LNCaP clone FGC (cell line): Measurements from ENCODE around the genes RNF144B and SOX4.

- RRBS, 2 experiments = no CpG with 5 or more reads among the region's 29 CpGs
Measured at GRCh38 chr6:18368165-18368854, 18.8 kb upstream of the RNF144B start.

GRCh38 chr6:18387057-18387850 is at the start of gene RNF144B:
Gene RNF144B, plus strand, starts transcription at chr6:18387350.
- RRBS, 2 experiments = under 1 to 3% methylated on average over 11 of the region's 41 CpGs

DNA sequence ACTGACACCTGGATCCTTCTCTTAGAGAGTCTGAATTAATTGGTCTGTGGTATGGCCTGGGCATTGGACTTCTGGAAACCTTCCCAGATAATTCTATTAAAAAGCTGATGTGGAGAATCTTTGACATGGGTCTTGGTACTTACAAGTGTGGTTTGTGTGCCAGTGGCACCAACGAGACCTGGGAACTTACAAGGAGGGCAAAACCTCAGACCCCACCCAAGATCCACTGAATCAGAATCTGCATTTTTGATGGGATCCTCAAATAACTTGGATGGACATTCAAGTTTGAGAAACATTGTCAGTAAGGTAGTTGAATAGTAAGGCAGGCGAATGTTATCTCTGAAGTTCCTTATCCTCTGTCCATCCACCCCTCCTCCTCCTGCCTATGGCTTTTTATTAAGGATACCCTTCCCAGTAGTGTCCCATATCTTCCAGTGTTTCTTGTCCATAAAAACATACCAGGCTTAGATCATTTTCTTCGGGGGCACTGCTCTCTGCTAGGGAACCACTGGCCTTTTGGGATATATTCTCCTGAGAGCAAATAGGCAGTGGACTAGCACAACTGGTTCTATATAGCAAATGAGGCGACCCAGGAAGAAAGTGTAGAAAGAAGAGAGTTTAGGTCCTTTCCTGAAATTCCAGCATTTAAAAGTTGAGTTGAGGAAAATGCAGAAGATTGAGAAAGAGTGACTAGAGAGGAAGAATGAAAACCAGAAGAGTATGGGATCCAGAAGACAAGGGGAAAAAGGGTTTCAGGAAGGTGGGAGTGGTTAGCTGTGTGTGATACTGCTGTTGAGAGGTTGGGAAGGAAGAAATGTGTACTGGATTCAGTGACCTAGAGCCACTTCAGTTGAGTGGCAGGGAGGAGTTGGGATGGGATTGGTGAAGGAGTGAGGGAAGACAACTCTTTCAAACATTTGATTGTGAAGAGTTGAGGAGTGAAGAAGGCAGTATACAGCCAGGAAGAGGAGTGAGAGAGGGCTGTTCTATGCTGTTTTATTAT is 32.0 kb downstream of the RNF144B start:
- RRBS, 2 experiments = no CpG with 5 or more reads among the region's 4 CpGs

- RRBS, 2 experiments = no CpG with 5 or more reads among the region's 5 CpGs
Measured at GRCh38 chr6:19824372-19824809, 12.8 kb upstream of the ID4 start.

GRCh38 chr6:19841237-19841994 is 4.2 kb downstream of the ID4 start:
- RRBS, 2 experiments = no CpG with 5 or more reads among the region's 2 CpGs

DNA sequence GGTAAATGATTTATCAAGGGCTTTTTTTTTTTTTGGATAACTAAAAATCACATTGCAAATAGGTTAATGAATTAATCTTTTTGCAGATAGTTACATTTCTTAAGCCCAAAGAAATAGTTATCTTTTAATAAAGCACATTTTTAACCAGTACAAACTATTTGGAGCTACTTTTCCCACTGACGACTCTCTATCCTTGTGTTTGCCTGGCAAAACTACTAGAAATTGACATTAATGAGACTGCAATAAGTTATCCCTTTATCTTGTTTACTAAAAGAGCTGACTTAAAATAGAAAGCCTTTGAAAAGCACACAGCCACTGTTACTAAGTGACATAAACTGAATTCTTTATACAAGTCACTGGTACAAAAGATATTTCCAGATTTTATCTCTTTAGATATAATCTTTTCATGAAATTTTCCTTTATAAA is 9.7 kb downstream of the MBOAT1 start:
- RRBS, 2 experiments = no CpG with 5 or more reads among the region's 1 CpG

DNA sequence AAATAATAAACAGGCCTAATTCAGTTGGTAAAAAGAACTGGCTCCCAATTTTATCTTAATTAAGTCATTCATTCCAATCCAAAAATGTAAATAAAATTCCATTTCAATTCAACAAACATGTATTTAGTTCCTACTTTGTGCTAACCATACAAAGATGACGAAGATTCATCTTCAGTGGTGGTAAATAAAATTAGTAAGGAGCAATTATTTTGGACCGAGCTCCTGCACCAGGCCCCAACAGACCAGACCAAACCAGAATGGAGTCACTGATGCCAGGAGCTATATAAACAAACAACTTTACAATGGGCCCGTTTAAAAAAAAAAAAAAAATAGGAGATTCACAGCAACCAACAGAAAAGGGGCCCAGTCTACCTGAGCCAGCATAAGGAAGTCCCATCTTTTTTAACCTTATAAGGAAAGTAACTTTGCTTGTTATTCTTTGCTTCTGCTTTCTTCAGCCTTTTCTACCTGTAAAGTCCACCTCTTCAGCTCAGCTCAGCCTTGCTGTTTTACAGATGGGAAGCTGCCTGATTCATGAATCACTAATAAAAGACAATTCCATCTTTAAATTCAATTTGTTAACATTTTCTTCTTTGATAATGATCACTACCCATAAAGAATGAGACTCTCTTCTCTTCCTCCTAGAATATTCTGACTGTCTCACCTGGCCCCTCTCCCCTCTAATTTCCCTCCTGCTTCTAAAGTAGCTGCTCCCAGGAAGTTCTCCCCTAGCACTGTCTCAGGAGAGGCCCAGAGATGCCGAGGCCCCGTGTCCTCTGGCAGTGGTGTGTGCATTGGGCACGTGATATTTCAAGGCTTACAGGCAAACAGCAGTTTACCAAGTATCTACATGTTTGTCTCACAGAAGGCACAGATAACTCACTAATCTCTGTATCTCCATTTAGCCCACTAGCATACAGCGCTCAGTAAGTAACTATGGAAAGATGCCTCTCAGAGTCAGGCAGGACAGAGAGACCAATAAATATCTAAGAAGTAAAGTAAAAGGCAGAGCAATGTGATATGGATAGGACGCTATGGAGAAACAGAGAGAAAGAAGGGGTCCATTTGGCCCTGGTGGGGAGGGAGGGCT is 8.4 kb downstream of the MBOAT1 start:
- RRBS, 2 experiments = no CpG with 5 or more reads among the region's 8 CpGs

DNA sequence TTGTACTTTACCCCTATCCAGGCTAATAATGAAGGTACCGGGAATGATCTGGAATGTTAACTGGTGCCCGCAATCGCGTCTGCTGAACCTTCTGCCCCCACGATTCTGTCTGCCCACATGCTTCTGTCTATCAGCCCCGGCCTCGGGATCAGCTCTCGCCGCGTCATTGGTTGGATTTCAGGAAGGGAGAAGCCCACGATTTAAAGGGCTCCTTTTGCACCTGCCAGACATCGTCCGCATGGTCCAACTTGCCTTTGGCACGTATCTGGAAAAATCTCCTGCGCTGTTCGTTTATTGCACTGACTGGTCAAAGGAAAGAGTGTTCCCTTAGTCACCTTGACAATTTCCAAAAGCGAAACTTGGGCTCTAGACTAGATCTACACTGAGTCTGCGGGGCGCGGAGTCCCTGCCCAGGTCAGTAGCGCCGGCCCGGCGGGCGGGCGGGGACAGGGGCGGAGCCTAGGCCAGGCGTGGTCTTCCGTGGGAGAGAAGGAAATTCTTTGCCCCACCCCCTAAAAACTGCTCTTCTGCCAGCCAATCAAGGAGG is 510 bp upstream of the E2F3 start:
- RRBS, 2 experiments = under 1 to 3% methylated on average over 3 of the region's 29 CpGs

DNA sequence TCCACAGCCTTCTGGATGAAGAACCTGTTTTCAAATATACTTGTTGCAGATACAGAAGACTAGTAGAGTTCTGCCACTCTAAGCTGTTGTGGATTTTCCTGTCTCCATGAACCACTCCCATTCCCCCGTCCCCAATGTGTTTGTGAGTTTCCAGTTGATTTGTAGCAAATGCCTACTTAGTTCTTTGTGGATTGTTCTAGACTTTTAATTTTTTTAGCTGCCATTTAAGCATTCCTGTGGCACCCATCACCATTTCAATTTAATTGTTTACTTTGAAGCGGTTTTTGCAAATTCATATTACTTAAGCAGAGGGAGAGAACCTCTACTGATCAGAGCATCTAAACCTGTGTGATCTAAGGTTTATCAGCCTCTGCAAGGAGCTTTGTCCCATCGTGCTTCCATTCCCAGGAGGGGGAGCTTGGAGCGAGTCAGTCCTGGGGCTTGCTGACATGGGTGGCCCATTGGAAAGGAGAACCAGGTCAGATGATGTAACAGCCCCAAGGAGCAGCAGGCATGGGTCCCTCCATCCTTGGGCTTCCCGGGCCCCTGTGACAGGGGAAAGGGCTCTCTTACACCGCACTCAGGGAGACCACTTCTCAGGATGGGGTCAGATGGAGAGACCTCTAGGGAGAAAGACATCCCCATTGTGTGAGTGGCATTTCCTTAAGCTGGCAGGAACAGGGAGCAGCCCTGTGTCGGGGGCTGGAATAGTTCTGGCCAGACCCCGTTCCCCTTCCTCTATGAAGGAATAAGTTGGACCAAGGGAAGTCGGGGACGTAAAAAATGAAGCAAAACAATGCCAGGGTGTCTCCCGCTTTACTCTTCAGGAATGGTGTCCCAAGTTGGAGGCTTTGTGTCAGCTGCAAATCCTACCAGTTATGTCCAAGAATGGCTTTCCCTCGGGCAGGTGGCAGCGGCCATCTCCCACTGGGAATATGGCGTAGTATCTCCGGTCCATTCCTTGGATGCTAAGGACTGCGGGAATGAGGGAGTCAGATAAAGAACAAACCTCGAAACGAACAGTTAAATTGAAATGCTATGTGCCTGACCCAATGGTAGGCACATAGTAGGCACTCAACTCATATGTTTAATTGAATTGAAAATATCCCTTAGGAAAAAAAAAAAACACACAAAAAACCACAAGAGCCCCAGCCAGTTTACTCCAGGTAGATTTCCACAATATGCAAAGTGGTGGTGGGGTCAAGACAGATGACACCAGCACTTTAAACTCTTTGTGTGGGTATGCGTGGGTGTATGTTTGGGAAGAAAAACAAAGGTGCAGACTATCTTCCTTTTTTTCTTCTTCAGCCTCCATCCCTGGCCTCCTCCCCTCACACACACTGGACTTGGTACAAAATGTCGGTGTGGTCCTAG is 42.7 kb upstream of the CDKAL1 start:
- RRBS, 2 experiments = no CpG with 5 or more reads among the region's 20 CpGs

- RRBS, 2 experiments = no CpG with 5 or more reads among the region's 3 CpGs
Measured at GRCh38 chr6:21005678-21006038, 471.4 kb downstream of the CDKAL1 start.

DNA sequence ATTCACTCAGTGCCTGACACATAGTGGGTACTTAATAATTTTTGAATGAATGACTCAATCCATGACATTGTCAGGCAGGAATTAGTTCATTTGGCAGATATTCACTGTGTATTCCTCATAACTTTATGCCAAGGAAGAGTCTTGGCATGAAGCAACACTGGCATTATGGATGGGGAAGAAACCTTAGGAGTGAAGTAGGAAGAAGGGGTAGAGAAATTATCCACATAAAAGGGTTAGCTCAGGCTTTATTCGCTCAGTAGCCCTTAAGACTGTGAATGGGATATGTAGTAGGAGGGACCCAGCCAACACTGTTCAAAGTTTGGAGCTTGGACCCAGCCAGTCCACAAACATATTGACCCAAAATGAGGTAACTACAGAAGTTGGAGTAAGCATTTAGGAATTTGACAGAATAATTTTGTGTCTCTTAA is 452.0 kb upstream of the SOX4 start:
- RRBS, 2 experiments = no CpG with 5 or more reads among the region's 1 CpG

DNA sequence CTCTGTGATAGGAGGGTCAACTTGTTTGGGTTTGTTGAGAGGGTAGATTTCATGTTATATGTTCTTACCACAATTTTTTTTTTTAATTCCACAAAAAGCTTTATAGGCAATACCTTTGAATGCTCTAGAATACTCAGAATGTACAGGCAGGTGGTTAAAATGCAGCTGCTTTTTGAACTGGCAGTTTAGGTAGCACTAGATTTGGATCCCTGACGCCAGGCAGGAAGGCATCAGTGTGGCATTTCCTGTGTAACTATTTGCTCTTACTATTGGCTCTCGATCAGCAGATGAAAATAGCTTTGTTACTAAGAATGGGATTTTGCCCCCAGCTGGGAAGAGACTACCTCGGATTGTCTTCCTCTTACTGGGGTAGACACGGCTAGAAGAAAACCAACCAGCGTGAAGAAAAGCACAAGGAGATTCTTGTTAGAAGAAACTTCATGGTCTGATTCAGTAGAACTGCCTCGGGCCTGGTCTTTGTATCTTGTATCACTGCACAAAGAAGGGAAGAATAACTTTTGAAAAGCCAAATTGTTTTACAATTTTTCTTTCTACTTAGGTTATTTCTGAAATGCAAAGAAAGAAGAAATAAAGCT is 404.7 kb upstream of the SOX4 start:
- RRBS, 2 experiments = no CpG with 5 or more reads among the region's 6 CpGs

- RRBS, 2 experiments = no CpG with 5 or more reads among the region's 7 CpGs
Measured at GRCh38 chr6:21258505-21258975, 335.0 kb upstream of the SOX4 start.

GRCh38 chr6:21263445-21264180 is 329.9 kb upstream of the SOX4 start:
- RRBS, 2 experiments = no CpG with 5 or more reads among the region's 18 CpGs

- RRBS, 2 experiments = 0% methylated on average over 3 of the region's 58 CpGs; no CpG with 5 or more reads in 1 of the 2 experiments
Measured at GRCh38 chr6:21588013-21588840, 5.3 kb upstream of the SOX4 start.

- RRBS, 2 experiments = no CpG with 5 or more reads among the region's 13 CpGs
Measured at GRCh38 chr6:21593656-21594128, at the start of gene SOX4. Gene SOX4, plus strand, starts transcription at chr6:21593751.

DNA sequence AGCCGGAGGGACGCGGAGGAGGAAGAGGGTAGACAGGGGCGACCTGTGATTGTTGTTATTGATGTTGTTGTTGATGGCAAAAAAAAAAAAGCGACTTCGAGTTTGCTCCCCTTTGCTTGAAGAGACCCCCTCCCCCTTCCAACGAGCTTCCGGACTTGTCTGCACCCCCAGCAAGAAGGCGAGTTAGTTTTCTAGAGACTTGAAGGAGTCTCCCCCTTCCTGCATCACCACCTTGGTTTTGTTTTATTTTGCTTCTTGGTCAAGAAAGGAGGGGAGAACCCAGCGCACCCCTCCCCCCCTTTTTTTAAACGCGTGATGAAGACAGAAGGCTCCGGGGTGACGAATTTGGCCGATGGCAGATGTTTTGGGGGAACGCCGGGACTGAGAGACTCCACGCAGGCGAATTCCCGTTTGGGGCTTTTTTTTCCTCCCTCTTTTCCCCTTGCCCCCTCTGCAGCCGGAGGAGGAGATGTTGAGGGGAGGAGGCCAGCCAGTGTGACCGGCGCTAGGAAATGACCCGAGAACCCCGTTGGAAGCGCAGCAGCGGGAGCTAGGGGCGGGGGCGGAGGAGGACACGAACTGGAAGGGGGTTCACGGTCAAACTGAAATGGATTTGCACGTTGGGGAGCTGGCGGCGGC is 2.8 kb downstream of the SOX4 start:
- RRBS, 2 experiments = 14 to 32% methylated on average over 5 of the region's 34 CpGs

GRCh38 chr6:21753448-21754206 is 160.1 kb downstream of the SOX4 start:
- RRBS, 2 experiments = no CpG with 5 or more reads among the region's 12 CpGs

DNA sequence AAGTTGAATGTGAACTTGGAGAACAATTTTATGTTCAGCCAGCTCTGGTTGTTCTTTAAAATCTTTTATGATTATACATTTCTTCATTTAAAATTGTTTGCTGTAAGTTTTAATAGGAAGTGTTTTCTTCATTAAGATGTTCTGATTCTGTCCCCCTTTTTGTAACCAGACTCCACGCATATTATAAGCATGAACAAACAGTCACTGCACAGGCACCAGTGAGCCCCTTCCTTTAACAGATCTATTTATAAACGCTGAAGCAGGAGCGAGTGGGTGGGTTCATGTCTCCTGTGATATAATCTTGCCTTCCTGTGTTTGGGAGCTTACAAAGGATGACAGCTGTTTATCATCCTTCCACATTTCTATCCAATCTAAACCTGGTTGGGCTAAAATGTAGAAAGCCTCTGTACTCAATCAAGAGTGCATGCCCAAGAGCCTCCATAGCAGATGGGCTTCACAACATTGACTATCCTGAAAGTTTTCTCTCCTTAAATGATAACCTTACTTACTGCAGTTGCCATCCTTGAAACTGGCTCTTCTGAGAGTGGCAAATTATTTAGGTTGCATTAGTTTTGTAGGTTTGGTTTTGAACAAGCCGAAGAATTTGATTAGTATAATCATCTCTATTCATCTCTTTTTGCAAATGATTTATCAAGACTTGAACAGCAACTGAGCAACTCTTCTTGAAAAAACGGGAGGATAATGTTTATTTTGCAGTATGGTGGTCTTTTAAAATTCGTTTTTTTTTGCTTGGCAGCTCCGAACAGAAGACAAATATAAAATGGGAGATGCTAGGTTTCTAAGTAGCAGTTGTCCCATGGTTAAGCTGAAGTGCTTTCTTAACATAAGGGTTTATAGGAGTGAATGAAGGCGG is 299.1 kb downstream of the PRL start:
- RRBS, 2 experiments = no CpG with 5 or more reads among the region's 8 CpGs

DNA sequence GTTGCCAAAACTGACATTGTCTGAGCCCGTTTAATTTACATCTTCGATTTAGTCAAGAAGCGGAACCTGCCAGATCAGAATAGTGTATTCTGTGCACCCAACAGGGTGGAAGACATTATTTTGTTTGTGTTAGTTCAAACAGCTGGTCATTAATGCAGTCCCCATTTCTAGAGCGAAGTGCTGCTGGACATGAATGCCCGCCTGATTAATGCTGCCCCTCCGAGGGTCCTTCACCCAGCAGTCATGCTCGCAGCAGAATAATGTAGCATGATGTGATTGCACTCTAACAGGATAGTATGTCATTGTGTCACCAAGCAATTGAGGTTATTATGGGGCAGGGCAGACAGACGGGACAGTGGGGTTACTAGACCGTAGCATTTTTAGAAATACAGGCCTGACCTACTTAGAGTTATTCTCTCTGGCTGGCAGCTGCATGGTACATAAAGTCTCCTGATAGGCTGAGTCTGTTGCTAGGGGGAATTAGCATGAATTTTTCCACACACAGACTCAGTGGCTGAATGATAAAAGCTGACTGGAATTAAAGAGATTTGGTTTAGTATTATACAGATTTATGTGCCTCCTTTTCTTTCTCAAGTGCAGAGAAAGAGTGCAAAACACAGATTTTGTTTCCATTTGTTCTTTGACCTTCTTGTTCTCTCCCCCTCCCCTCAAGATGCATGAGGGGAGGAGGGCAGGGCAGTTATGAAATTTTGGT is 147.1 kb downstream of the PRL start:
- RRBS, 2 experiments = no CpG with 5 or more reads among the region's 9 CpGs